ENCODE results near the gene LINGO1.

GRCh38 chr15:76732877-76733610 is 172.1 kb downstream of the SCAPER start:
- PRO-cap: no peak

- PRO-cap: no peak
Observed at GRCh38 chr15:76774814-76775319, 130.3 kb downstream of the SCAPER start.

GRCh38 chr15:77057689-77058429 is 13.1 kb downstream of the TSPAN3 start:
- PRO-cap: no peak

DNA sequence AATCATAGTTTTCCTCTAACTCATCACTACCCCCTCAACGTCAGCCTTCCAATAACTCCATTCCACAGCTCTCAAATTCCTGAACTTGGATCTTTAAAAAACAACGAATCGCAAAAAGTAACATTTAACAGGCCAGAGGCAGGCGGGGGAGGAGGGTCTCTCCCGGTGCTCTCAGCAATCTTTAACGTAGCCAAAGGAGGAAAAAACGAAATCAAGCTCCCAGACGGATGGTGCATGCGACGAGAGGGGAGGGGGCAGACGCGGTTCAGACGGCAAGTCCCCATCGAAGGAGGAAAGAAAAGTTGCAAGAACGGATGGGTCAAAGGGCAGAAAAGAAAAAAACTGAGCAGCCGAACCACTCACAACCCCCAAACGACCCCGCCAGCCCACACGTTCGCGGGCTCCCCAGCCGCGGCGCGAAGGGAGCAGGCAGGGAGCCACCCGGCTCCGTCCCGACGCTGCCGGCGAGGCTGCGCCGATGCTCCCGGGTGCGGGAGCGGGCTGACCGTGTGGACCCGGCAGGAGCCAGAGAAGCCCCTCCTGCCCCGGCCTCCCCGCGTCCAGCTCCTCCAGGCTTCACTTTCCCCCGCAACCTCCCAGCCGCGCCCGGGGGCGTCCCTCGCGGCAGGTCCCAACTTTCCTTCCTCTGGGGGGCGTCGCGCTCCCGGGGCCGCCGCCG is 705 bp downstream of the PEAK1 start:
- PRO-cap: unidirectional peak, plus-strand start at position 124 of the sequence

- PRO-cap: no peak
Observed at GRCh38 chr15:77546017-77546465, 86.7 kb downstream of the LINGO1 start.

- PRO-cap: no peak
Observed at GRCh38 chr15:77599653-77600195, 33.0 kb downstream of the LINGO1 start.

GRCh38 chr15:77606978-77607874 is 25.5 kb downstream of the LINGO1 start:
- PRO-cap: no peak

DNA sequence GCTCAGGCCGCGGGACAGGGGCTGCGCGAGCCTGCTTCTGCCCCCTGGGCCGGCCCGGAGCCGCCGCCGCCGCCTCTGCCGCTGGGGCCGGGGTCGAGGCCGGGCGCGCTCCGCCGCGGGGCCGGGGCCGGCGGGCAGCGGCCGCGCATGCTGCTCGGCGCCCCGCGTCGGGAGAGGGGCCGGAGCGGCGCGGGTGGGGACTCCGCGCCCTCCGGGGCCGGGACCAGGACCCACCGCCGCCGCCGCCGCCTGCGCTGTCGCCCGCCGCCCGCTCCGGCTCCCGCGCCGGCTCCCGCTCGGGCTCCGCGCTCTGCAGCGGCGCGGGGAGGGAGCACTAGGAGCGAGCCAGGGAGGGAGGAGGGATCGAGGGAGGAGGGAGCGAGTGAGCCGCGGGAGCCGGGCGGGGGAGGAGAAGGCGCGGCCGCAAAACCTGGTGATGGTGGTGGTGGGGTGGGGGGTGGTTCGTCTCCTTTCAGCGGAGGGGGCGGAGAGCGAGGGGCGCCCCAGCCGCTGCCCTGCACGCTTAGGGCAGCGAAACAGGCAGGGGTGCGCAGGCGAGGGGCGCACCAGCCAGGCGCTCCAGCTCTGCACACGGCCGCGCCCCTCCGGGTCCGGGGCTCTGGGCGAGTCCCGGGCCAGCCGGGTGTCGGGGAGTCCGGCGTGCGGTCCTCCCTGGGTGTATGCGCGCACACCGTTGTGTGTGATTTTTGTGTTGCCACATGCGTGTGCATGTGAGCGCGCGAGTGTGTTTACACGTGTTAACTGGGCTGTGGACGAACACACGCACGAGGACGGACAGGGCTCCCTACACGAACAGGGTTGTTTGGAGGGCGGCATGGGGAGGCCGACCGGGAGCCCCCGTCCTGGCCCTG is at the start of gene LINGO1:
LINGO1 (minus strand) TSS at position 336 of the 872 bp plus-strand sequence.
- PRO-cap: no peak

GRCh38 chr15:77695700-77696585 is 63.2 kb upstream of the LINGO1 start:
- PRO-cap: no peak

GRCh38 chr15:77818805-77819686 is 186.3 kb upstream of the LINGO1 start:
- PRO-cap: no peak

GRCh38 chr15:77991660-77992948 is 85.4 kb downstream of the TBC1D2B start:
- PRO-cap: no peak

DNA sequence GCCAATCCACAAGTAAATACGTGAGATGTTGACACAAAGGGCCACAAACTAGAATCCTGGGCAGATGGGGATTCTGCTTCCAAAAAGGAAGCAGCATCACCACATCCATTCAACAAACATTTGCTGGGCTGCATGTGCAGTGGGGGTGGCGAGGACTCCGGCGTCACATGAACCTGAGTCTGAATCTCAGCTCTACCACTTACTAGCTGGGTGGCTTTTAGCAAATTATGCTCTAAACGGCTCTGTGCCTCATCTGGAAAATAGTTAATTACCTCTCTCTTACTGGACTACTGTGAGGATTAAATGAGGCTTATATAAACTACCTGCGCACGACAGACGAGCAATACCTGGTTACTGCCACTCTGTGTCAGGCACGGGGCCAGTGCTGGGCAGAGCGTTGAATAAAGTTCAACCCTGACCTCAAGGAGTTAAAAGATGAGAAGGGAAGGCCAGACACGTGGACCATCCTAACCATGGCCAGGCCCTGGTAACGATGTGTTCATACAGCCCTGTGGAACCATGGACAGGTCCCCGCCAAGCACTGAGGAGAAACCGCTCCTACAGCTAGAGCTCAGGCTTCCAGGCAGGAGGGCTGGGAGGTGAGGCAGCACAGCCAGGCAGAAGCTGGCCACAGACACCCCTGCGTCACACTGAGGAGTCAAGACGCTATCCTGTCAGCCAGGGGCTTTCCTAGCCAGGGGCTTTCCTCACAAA is 73.5 kb downstream of the TBC1D2B start:
- PRO-cap: no peak

DNA sequence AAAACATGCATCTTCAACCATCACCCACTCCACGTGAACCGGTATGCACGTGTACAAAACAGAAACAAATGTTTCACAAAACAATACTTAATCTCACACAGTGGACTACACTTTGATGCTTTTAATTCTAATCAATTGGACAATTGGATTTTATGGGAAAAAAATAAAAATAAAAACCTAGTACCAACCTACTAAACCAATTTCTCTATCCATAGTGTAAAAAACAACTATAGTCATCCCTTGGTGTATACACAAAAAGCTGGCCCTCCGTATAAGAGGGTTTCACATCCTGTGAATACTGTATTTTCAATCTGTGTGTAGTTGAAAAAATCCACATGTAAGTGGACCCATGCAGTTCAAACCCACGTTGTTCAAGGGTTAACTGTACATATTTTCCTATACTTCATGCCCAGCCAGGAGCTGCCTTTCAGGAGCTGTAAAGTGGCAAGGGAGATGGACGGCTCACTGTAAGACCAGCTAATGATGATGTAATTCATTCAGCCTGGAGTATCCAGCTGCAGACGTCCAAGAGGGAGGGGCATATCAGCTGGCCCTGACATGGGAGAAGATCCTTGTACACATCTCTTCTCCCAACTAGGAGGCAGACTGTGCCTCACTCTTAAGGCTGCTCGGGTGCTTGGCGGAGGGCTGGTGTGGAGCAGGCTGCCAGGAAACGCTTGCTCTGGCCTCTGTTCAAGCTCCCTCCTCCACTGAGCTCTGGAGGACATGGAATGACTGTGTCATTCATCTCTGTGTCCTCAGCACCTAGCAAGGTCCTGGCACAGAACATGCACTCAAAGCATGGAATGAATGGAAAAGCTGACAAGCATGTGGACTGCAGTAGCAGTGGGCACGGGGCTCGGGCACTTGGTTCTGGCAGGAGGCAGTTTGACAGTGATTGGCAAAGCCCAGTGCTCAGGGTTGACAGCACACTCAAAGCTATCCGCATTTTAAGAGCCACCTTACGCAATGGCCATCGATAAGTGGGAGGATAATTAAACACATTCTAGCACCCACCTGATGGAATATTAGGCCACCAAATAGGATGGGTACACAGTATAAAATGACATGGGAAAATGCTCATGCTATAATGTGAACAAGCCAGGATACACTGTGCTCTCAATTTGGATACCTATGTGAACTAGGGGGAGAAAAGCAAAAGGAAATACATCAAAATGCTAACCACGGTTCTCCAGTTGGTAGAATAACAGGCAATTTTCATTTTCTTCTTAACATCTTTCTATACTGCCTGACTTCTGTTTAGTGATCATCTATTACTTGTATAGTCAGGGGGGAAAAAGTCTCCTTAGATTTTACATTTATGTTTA is 72.5 kb downstream of the TBC1D2B start:
- PRO-cap: no peak

- PRO-cap: no peak
Observed at GRCh38 chr15:78056692-78057186, 20.8 kb downstream of the TBC1D2B start.

DNA sequence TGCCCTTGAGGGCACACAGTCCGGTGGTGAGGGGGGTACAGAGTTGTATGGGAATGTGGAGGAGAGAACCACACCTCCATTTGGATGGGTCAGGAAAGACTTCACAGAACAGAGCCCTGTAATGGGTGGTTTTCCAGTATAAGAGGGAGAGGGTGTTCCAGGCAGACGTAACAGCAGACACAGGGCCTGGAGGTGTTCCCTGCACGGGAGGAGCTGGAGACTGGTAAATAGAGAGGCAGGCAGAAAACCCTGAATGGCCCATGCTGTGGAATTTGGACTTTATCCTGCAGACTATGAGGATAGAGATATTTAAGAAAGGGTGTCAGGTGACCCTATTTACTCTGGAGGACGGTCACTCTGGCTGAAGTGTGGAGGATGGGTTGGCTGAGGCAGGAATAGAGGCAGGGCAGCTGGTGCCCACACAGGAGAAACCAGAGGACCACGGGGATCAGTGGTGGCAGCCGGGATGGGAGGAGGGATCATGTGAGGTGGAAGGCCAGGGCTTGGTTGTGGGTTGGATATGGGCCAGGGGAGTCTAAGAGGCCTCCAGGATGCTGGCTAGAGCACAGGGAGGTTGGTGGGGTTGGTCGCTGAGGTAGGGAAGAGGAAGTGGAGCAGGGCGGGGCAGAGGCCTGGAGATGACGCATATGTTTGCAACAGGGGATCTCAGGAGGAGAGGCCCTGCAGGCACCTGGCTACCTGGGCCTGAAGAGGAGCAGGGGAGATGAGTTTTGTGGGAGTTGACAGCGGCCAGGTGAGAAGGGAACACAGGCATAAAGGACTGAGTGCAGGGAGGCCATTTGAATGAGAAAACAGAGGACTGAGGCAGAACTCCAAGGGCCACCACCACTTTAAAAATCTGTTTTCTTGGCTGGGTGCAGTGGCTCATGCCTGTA is 34.7 kb downstream of the CRABP1 start:
- PRO-cap: no peak

GRCh38 chr15:78565983-78566706 is 825 bp downstream of the CHRNA5 start:
- PRO-cap: no peak

DNA sequence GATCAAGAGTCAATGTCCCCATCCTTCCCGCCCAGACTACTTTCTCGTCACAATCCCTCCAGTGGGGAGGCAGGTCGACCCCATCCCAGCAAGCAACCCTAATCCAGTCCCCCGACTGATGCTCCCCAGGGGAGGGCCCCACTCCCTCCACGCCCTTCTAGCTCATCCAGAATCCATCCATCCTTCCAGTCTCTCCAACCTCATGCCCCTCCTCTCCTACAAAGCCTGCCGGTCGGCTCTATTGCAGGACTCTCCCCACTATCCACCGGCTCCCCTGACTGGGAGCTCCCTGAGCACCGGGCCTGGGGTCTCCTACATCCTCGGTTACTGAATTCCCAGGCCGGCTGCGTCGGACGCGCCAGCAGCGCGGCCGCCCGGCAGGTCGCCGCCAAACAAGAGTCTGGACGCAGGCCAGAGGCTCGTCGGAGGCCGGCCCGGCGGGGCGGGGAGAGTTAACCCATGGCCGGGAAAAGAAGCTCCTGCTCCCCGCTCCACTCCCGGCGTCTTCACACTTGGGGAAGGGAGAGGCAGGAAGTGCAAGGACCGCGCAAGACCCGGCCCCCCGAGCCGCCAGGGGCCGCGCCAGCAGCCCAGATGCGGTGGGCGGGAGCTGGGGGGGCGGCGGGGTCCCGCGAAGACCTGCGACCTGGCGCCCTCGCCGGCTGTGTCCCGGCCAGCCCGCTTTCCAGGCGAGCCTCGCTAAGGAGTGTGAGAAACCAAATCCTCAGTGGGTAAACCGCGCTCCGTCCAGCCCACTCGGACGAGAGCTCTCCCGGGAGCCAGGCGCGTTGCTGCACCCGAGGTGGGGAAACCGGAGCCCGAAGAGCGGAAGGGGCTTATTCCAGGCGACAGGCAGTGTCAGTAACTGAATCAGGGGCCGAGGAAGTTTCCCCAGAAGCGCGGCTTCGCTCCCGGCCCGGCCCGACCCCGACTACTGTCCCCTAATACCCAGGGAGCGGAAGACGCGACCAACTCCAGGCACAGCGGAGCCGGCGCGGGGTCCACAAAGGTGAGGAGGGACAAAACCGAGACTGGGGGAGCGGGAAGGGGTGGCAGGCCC is 901 bp downstream of the ADAMTS7 start:
- PRO-cap: unidirectional peak, plus-strand start at position 509 of the sequence

DNA sequence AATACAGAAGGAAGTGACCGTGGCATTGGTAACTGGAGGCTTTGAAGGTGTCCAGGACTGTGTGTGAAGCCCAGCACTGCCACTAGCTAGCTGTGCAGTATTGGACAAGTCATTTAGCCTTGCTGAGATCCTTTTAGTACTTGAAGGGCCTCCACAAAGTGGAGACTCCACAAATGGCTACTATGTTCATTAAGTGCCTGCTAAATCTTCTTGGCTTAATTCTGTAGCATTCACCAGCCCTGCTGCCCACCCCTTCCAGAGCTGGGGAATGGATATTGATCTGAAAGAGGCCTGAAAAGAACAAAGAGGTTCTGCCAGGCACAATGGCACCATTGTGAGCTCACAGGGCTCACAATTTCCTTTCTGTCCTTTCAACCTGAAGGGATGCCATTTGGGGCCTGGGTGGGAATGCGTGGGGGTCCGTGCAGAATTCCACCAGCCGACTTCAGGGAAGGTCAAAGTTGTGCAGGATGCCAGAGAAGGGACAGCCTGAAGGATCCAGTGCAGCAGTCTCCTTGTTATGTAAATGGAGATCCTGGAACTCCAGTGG is 21.8 kb upstream of the MORF4L1 start:
- PRO-cap: no peak

DNA sequence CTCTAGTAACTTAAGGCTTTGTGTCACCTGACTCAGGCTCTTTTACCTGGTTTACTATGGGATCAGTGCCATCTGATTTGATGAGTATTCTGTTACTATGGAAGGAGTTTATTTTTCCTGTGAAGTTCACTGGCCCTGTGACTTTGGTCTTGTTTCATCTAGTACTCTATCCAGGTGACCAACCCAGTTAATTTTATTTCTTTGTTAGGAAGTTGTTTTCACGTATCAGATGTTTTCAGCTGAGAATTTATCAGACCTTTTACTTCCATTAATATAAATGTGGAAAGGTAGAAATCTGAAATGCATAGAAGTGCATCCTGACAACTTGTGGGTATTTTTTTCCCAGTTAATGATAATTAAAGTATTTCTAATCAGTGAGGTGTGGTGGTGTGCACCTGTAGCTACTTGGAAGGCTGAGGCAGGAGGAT is 9.1 kb downstream of the MORF4L1 start:
- PRO-cap: no peak

- PRO-cap: no peak
Observed at GRCh38 chr15:78925660-78927019, 18.7 kb downstream of the CTSH start.

All from mesothelial cell of epicardium (in vitro differentiated cells).